ENCODE results near the genes ATOX1, GLRA1, GRIA1 and MRPL22.

GRCh38 chr5:151683700-151684681 lies 2.7 kb downstream of the SPARC start:
- PRO-cap = no peak

GRCh38 chr5:151696202-151697454 lies 9.9 kb upstream of the SPARC start:
- PRO-cap = unidirectional peak, plus-strand start at chr5:151696678

GRCh38 chr5:151758086-151759258 lies at the start of gene ATOX1:
Gene ATOX1 (minus strand): TSS chr5:151758631.
- PRO-cap = bidirectional peak, plus-strand start at chr5:151758718, minus-strand start at chr5:151758569; bidirectional peak, plus-strand start at chr5:151759093, minus-strand start at chr5:151759038

DNA sequence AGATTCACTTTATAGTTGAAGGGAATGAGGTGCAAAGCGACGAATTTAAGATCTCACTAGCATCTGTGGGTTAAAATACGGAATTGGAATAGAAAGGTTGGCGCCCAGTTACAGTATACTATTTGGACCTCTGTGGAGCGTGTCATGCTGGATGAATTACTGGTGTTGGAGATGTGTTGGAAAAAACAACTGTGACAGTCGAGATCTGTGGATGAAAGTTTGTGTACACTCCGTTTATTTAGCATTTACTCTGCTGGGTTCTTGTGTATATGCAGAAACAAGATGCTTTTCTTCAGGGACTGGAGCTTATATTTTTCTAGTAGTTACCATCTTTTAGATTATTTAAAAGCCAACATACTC lies 1.4 kb downstream of the G3BP1 start:
- PRO-cap = no peak

DNA sequence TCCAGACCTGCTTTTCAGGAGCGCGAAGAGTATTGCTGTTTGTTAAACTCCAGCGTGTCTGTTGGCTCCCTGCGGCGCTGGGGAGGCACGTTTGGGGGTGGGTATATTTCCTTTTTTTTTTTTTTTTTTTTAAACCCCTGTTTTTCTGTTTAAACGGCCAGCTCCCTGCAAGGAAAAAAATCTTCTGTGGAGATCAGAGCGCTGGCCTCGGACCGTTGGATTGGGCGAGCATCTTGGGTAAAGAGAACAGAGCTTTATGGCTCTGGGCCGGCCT lies at the start of gene GLRA1:
Gene GLRA1 (minus strand): TSS at position 79 of the 274 bp plus-strand sequence.
- PRO-cap = no peak

DNA sequence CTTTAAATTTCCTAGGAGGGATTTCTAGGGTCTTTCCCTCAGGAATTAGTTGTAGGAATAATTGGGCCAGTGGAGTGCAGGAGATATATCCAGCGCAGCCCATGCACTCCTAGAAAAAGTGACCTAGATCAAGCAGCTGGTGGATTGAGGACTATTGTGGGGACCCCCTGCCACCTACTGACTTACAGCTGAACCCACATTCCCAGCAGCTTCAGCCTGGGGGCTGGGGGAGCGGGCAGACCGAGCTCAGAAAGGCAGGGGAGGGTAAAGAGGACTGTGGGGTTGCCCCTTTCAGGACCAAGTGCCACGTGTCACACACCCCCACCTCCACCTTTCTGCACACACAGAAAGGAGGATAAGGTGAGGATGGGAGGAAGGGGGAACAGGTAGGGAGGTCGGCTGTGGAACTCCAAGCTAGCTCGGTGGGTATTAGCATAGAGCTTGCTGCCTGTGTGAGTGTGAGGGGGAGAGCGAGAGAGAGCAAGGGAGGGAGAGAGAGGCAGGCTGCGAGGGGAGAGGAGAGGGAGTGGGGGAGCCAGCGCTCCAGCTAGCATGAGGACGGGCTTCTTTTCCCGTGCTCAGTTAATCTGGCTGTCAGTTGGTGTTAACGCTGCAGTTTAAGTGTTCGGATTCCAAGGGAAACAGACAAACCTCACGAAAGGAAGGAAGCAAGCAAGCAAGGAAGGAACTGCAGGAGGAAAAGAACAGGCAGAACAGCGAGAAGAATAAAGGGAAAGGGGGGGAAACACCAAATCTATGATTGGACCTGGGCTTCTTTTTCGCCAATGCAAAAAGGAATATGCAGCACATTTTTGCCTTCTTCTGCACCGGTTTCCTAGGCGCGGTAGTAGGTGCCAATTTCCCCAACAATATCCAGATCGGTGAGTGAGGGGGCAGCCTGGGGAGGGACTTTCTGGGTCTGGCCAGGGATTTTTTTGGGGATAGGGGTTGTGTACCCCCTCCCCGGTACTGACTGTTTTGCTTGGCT lies at the start of gene GRIA1:
Gene GRIA1 (plus strand): TSS at position 581 of the 988 bp plus-strand sequence.
- PRO-cap = no peak

DNA sequence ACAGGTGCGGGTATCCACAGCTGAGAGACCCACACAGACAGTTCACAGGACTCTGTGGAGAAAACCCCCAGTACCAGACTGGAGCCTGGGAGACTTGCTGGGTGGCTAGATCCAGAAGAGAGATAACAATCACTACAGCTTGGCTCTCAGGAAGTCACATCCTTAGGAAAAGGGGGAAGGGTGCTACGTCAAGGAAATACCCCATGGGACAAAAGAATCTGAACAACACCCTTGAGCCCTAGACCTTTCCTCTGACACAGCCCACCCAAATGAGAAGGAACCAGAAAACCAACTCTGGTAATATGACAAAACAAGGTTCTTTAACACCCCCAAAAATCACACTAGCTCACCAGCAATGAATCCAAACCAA lies 23.3 kb downstream of the FAM114A2 start:
- PRO-cap = no peak

DNA sequence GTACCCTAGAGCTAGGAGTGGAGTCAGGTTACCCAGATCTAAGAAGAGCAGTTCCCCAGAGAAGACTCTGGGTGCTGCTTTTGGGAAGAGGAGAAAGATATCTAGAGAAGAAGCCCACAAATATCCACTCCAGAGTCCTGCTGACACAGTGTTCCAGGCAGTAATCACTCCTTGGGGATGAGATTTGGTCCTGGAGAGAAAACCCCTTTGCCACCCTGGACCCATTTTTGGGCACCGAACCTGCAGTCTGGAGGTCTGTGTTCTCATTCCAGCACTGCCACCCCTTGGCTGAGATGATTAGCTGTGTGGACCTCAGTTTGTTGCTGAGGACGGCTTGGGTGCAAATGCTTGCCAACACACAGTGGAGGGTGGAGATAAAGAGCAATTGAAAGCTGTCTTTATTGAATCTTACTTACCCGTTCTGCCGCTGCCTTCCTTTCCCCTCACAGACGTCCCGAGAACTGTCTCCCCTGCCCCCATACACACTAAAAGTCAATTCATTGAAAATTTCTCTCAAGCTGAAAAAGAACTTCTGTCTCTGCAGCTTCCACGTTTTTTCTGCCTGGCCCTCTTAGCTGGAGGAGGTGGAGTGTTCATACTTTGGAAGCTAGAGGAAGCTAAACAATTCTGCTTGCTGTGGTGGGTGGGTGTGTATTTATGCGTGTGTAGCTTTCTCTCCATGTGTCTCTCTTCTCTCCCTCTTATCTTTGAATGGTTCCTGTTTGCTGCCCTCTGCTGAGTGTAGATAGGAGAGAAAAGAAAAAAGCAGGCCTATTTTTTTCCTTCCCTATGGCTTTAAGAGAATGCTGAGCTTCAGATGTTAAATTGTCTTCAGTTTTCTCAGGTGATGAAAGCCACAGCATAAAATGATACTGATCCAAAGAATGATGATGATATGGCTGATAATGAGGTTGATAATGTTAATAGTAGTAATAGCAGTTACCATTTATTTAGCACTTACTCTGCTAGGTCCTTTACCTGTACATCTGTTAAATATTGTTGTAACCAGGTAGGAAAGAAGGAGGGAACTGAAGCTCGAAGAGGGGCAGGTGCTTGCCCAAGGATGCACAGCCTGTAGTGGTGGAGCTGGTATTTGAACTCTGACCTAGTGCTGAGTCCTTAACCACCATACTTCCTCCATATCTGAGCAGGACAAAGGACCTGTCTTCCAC lies 6.7 kb downstream of the GALNT10 start:
- PRO-cap = no peak

- PRO-cap = bidirectional peak, plus-strand start at chr5:154221824, minus-strand start at chr5:154221804
Observed at GRCh38 chr5:154221663-154222018, 31.1 kb downstream of the GALNT10 start.

GRCh38 chr5:154272825-154273663 lies 82.5 kb downstream of the GALNT10 start:
- PRO-cap = no peak

GRCh38 chr5:154453247-154453730 lies 7.5 kb downstream of the SAP30L start:
- PRO-cap = no peak

GRCh38 chr5:154692151-154692900 lies 62.9 kb upstream of the LARP1 start:
- PRO-cap = no peak

- PRO-cap = no peak
Observed at GRCh38 chr5:154712435-154713513, 42.4 kb upstream of the LARP1 start.

GRCh38 chr5:154813996-154815196 lies 36.0 kb downstream of the FAXDC2 start:
- PRO-cap = no peak

GRCh38 chr5:154837494-154837917 lies 12.9 kb downstream of the FAXDC2 start:
- PRO-cap = no peak

DNA sequence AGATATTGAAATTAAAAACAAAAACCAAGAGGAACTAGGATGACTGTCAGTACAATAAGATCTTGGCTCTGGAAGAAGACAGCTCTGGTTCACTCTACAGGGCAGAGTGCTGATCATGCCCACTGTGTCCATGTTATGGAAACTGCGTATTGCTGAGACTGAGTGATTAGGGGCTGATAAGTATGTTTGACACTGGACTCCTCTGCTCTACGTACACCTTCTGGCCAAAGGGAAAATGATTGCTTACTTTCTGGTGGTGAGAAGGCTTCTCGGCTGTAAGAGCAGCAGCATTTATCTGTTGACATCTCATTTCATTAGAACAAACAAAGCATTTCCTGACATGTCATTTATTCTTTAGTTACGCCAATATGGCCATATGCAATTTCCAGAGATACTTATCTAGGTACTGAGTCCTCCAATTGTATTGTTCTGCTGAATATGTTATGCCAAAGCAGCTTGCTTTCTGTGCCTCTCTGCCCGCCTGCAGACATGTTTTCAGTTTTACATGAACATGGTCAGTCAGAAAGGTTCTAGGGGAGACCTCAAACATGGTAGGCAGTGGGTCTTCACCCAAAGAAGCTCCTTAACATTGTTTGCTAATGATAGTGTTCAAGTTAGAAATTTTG lies 5.6 kb downstream of the FAXDC2 start:
- PRO-cap = no peak

DNA sequence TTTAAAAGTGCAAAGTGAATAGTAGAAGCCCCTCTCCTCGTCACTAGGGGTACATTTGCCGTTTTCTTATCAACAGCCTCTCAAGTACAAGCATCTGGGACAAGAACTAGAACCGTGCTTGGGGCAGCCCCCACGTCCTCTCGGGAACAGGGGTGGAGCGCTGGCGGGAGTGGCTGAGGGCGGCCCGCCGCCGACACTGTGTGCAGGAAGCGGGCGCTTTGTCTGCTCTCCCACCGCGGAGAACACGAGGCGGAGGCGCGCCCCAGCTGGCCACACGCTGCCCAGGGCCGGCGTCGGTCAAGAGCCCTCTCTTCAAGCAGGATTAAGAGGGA lies 1.1 kb upstream of the CNOT8 start:
- PRO-cap = unidirectional peak, plus-strand start at position 176 of the sequence

GRCh38 chr5:154876553-154877000 lies 18.1 kb downstream of the CNOT8 start:
- PRO-cap = no peak

DNA sequence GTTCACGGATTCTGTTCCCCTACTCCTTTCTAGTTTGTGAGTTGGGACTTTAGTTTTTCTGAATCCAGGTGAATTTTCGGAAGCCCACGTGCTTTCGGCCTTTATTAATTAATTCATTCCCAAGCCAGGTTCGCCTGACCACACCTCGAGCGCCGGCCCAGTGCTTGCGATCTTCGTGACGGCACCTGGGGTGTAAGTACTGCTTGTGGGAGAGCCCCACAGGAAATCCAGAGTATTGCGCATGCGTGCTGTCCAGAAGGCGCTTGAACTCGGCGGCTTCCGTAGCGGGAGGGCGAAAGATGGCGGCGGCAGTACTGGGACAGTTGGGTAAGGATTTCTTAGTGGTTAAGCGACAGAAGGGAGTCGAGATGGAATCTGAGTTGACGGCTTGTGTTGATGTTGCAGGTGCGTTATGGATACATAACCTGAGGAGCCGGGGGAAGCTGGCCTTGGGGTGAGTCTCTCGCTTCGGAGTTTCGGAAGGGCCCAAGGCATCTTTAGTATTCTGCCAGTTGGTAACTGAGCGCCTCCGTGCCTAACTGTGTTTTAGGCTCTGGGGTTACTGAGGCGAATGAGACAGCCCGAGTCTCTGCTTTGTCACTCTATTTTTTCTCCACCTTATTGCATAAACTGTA lies at the start of gene MRPL22:
Gene MRPL22 (plus strand): TSS at position 262 of the 635 bp plus-strand sequence.
- PRO-cap = bidirectional peak, plus-strand start at position 284 of the sequence, minus-strand start at position 187 of the sequence

DNA sequence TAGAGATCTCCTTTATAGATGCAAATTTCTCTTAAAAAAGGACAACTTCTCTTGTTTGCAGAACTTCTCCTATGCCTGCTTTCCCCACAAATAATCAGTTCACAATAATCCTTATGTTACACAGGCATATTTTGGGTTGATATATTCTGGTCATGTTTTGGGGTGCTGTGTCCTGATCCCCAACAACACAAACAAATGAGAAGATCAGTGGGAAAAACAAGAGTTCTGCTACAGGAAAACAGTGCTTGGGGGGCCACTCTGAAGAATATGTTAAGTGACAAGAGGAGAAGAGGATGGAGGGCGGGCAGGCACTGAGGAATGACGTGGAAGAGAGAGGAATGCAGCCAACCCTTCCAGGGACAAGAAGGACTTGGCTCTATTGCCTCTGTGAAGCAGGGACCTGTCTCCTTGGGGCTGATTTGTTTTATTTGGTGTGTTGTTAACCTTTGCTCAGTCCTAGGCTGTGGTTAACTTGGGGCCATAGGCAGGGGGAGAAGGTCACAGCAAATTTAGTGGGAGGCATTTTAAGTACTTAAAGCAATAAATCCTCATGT lies 39.8 kb downstream of the KIF4B start:
- PRO-cap = no peak